Trachea (tissue), 1 donor: ENCODE data around the gene MORN2.

DNA sequence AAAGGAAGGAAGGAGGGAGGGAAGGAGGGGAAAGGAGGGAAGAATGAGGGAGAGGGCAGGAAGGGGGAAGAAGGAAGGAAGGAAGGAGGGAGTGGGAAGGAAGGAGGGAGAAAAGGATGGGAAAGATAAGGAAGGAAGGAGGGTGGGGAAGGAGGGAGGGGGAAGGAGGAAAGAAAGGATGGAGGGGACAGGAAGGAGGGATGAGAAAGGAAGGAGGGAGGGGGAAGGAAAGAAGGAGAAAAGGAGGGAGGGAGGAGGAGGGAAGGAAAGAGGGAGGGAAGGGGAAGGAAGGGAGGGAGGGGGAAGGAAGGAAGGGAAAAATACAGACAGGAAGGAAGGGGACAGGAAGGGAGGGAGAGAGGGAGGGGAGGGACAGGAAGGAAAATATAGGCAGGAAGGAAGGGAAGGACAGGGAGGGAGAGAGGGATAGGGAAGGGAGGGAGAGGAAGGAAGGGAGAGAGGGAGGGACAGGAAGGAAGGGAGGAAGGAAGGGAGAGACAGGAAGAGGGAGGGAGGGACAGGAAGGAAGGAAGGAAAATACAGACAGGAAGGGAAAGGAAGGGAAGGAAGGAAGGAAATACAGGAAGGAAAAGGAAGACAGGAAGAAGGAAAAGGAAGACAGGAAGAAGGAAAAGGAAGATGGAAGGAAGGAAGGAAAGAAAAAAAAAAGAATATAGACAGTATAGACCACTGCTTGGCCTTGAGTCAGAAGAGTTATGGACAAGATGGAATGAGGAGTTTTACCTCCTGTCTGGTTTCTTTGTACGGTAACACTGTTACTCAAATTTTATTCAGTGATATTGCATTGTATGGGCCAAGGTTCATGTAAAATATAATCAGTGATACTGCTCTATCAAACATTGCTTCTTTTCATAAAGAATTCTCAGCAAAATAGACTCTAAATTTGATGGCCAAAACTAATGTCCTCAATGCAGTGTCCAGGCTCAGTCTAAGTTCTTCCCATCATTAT lies 63.6 kb downstream of the FEZ2 start:
- PRO-cap = no peak

GRCh38 chr2:36564921-36565712 lies 32.9 kb downstream of the FEZ2 start:
- PRO-cap = no peak

DNA sequence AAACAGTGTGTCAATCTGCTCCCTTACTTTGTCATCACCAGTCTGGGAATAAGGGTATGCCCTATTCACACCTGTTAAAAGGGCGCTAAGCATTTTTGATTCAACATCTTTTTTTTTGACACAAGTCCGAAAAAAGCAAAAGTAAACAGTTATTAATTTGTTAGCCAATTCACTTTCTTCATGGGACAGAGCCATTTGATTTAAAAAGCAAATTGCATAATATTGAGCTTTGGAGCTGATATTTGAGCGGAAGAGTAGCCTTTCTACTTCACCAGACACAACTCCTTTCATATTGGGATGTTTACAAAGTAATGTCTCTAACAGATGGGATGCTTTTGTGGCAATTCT lies 3.8 kb downstream of the CEBPZ start:
- PRO-cap = no peak

GRCh38 chr2:37323688-37324190 lies 894 bp downstream of the PRKD3 start:
- PRO-cap = unidirectional peak, plus-strand start at chr2:37323894

GRCh38 chr2:37375969-37377232 lies 32.0 kb downstream of the QPCT start:
- PRO-cap = no peak

GRCh38 chr2:37384017-37384656 lies 39.7 kb downstream of the QPCT start:
- PRO-cap = no peak

DNA sequence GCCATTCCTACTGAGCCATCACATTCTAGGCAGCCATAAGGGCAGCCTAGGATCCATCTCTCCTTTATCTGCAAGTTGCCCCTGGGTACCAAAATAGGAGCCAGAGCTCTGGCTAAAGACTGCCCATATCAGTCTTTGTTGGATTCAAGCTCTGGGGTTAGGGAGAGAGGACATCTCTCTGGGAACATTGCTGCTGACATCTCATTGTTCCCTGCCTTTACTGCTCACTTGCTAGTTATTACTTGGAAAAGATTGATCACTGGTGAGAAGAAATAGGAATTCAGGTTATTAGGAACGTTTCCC lies 102.3 kb downstream of the CDC42EP3 start:
- PRO-cap = no peak

DNA sequence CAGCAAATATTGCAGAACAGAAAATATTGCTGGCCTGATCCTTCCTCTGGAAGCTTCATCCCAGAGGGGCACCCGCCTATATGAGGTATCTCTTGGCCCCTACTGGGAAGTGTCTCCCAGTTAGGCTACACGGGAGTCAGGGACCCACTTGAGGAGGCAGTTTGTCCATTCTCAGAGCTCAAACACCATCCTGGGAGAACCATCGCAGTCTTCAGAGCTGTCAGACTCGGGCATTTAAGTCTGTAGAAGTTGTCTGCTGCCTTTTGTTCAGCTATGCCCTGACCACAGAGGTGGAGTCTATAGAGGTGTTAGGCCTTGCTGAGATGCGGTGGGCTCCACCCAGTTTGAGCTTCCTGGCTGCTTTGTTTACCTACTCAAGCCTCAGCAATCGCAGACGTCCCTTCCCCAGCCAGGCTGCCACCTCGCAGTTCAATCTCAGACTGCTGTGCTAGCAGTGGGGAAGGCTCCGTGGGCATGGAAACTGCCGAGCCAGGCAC lies 71.9 kb downstream of the CDC42EP3 start:
- PRO-cap = unidirectional peak, plus-strand start at position 393 of the sequence

- PRO-cap = no peak
Measured at GRCh38 chr2:37642043-37642446, 29.4 kb downstream of the CDC42EP3 start.

GRCh38 chr2:37711262-37711929 lies 40.0 kb upstream of the CDC42EP3 start:
- PRO-cap = no peak

DNA sequence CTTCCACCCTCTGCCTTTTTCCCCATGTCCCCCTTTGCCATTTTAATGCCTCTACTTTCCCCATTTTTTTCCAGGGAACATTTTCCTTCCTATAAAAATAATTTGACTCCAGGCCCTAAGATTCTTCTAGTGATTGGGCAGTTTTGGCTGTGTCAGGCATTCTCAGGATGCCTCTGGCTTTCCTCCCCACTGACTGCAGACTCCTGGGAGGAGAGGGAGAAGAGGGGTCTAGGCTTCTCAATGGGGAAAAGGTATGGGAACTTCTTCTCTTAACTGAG lies 126.5 kb upstream of the RMDN2 start:
- PRO-cap = no peak

DNA sequence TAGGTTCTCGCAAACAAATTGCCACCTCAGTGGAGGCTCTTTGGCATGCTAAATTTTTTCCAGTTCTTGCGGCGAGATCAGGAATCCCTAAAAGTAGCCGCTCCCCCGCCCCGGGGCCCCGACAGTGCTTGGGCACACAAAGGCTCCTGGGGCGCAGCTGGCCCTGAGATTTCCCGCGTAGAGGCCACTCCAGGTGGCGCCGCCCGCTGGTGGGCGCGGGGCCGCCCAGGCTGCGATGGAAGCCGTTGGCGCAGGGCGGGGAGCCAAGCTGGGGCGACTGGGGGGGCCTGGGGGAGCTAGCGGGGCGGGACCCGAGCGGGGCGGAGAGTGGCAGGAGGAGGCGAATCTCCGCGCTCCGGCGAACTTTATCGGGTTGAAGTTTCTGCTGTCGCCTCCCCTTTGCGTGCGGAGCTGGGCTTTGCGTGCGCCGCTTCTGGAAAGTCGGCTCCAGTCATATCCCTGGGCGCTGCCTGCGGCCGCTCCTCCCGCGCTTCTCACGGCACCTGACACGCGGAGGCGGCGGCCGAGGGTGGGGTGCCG lies 702 bp upstream of the CYP1B1 start:
- PRO-cap = unidirectional peak, plus-strand start at position 314 of the sequence; bidirectional peak, plus-strand start outside the sequence, minus-strand start at position 505 of the sequence

- PRO-cap = no peak
Measured at GRCh38 chr2:38377810-38378326, 795 bp upstream of the ATL2 start.

DNA sequence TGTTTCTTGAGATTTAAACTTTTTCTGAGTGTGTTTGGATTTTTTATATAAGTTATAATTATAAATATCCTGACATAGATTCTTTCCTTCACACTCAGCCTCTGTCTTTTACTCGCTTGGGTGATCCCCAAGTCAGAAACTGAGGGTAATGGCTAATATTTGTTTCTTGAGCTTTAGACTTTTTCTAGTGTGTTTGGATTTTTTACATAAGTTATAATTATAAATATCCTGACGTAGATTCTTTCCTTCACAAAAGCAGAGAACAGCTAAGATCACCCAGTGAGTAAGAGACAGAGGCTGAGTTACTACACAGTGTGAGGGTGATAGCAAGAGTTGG lies 89.2 kb downstream of the HNRNPLL start:
- PRO-cap = no peak

- PRO-cap = unidirectional peak, plus-strand start at chr2:38515631; unidirectional peak, minus-strand start at chr2:38515962
Measured at GRCh38 chr2:38515358-38516338, 87.1 kb downstream of the HNRNPLL start.

DNA sequence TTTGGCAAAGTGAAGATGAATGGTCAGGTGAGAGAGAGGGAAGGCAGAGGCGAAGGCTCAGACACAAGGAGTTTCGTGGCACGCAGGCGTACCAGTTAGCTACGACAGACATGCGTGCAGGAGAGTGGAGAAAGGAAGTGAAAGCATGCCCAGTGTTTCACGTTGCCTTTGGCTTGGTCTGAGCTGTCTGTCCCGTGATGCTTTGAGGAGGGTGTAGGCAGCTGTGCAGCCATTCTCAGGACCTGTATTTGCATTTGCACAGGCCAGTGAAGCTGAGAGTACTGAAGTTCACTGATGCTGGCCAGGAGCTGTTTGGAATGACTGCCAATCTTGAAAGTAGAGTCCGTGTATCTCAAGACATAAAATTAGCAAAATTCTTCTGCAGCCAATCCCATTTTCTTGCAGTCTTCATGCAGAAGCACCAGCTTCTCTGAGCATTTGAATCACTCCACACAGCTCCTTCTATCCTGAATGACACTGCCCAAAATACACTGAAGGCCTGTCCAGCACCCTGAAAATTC lies 69.4 kb downstream of the HNRNPLL start:
- PRO-cap = no peak

- PRO-cap = no peak
Measured at GRCh38 chr2:38534864-38535820, 67.6 kb downstream of the HNRNPLL start.

DNA sequence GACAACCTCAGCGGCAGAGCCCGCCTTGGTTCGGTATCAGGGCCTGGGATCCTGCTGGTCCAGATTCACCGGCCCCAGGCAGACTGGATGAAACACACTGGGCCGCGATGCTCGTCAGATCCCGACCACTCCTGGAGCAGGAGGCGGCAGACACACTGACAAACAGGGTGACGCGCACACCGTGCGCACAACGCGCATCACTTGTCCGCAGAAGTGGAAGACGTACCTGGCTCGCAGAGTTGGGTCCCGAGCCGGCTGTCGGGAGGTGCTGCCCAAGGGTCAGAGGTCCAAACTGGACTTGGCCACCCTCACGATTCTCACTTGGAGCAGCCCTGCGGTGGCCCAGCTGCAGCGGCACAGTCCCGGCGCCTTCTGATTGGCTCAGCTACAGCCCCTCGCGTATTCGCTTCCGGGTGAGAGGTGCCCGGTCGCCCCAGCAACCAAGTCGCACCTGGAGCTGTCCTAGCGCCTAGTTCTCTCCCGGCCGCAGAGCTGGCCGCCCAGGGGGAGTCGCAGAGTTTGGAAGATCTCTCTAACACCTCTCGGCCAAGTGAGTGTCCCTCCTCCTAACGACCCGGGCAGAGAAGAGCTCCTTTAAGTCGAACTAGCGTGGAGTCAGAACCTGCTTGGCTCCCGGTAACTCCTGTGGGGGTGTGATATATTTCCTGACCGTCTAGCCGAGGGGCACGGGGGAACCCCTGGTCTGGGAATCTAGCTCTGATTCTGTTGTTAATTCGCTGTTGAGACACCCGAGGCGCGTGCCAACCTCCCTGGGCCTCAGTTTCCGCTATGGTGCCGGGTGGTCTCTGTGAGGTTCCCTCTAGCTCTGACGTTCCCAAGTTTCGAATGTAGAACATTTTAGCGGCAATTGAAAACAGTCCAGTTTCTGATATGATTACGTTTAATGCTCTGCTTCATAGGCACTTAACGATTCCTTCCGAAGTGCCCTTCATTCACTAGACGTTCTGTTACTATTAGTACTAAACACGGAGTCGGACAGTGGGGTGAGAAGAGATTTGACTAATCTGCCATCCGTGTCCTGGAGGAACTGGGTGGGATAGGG lies at the start of gene MORN2:
TSS of gene MORN2 (plus strand) at position 416 of the 1,063 bp plus-strand sequence.
- PRO-cap = unidirectional peak, minus-strand start at position 374 of the sequence

GRCh38 chr2:38995125-38995608 lies 105.5 kb downstream of the ARHGEF33 start:
- PRO-cap = no peak

DNA sequence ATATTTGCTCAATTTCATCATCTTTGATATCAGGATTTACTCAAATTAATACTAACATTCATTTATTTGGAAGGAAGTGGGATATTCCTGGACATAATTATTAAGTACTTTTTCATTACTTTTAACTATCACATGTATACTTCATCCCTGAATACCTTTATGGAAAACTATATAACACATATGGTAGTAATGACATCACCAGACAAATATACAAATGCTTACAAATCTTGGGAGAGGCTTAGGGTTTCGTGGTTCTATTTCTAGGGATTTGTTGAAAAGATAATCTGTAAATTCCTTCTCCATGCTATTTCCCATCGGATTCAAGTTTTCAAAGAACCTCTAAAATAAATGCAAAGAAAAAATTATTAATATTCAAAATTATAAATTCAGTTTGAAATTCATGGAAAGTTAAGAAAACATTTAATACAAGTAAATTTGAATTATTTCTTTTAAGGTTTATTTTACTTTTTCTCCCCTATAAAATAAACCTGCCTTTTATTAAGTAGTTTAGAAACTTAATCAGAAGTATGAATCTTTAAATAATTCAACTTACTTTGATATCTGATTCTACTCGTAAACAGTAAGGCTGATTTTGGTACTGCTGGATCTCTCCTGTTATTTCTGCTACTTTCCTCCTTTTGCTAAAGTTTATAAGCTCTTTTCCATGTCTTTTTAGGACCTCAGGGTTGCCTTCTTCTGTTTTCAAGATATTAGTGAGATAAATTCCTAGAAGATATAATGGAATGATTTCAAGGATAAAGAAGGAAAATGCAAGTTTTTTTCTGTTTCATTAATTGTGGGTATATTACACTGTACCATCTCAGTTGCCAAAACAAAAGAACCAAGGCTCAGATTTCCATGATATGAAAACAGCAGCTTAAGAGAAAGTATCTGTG lies 107.3 kb downstream of the ARHGEF33 start:
- PRO-cap = no peak